Hair follicular keratinocyte (primary cell): ENCODE data around the genes POM121, ABHD11, CLDN3 and ELN.

DNA sequence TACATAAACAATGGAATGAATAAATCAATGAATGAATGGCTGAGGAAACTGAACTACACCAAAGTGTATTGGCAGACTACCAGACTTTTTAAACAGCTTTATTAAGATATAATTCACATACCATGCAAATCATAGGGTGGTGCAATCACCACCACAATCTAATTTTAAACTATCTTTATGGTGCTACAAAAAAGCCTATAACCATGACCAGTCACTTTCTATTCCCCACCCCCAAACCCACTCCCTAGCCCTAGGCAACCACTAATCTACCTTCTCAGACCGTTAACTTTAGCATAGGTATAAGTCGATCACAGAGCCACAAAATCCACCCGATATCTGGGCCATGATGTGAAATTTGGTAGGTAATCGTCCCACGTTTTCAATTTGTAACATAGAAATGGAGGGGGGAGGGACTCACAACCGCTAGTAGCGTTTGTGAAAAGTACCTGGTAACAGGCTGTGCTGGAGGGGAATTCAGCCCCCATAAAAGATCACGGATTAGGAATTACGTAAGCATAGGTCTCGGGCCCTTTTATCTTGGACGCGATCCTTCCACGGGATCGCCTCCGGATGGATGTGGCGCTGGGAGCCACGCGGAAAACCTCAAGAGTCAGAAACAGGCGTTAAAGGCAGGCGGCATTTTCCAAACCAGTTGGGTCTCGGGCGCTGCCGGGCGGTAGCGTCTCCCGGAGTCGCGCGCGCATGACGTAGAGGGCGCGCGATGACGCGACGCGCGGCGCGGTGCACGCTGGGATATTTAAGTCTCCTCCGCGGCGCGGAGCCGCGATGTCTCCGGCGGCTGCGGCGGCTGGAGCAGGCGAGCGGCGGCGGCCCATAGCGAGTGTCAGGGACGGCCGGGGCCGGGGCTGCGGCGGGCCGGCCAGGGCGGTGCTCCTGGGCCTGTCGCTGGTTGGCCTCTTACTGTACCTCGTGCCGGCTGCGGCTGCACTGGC is at the start of gene POM121:
POM121 (plus strand) TSS at position 760 of the 953 bp plus-strand sequence.
- RAMPAGE, long total RNA, result no peak

DNA sequence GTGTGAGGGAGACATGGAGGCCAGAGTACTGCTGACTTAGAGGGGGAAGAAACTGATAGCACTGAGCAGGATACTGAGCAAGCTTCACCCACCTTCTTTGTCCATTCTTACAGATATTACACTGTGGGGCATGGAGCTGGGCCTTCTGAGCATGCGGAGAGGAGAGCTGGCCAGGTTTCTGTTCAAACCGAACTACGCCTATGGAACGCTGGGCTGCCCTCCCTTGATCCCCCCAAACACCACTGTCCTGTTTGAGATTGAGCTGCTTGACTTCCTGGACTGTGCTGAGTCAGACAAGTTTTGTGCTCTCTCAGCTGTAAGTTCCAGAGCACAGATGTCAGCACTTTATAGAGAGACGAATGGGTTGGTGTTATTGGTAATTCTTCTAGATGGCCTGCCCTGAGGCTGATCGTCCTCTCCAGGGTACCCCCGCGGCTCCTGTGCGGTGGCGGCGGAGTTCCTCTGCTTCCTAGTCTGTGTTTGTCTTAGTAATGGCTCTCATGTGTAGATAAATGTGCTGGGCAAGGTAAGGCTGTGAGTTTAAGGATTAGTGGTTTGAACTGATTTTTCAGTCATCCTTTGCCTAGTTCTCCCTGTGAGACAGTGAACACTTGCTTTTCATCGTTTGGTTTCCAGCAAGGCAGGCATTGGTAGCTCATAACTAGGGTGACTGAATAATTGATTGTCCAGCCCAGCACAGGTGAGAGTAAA is 2.2 kb downstream of the FKBP6 start:
- RAMPAGE, long total RNA, result no peak

DNA sequence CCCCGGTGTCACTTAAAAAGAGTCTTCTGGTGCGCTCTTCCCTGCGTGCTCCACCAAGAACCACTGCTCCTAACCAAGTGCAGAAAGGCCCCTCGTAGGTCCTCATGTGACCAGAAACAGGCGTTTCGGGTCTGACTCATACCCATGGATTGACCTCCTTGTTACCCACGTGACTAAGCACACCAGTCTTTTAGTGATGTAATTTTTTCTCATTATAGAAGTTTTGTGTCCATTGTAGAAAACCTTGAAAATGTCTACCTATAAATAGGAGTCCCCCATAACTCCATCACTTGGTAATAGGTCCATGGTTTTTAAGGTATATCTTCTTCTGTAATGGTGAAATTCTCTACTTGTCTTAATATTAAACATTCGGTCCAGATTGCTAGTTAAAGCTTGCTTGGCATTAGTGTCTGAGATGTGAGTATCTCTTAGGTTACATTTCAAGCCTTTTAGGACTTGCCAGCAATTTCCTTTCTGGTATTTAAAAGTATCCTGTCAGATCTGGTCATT is 14.1 kb downstream of the FKBP6 start:
- RAMPAGE, long total RNA, result no peak

DNA sequence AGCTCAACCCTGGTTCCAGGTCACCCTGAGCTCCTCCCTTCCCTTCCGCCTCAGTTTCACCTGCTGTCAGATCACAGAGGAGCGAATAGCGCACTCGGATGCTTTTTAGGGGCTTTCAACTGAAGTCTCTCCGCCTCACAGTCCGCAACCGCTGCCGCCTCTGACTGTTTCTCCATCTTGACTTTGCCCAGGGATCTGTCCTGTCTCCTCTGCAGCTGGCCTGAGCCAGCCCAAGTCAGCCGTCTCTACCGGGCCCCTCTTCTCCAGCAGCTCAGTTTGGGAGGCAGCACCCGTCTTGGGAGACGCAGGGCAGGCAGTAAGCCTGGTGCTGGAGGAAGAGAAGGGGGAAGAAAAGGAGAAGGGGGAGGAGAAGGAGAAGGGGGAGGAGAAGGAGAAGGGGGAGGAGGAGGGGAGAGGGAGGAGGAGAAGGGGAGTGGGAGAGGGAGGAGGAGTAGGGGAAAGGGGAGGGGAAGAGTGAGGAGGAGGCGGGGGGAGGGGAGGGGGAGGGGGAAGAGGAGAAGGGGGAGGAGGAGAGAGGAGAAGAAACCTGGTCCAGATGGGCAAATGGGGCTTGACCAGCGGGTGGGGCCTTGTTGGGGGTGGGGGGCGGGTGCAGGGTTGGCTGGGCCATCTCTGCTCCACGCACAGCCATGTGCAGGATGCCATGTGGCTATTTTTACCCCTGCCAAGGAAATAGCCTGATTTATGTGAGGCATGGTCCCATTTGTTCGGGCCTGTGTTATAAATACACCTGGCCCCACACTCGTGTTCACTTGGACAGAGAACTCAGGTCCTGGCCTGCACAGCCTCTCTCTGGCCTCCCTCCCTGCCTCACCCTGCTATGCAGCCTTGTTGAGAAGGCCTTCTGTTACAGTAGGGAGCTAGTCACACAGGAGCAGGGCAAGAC is 35.9 kb upstream of the FZD9 start:
- RAMPAGE, long total RNA, result no peak

GRCh38 chr7:73399175-73399803 is 34.3 kb upstream of the FZD9 start:
- RAMPAGE, long total RNA, result no peak

- RAMPAGE, long total RNA, result no peak
Observed at GRCh38 chr7:73508226-73508703, 13.8 kb downstream of the BAZ1B start.

DNA sequence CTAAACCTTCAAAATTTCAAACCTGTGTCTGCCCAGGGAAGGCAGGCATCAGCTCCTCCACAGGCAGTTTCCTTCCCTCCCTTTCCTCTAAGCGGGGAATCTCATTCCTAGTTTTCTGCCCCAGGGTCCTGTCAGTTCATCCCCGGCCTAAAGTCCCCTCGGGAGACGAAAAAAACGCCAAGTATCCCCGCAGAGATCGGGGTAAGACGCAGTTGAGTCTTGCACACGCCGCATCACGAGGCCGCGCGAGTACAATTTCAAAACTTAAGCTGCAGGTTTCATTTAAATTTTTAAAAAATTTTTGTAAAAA is 998 bp downstream of the BAZ1B start:
- RAMPAGE, long total RNA, result no peak

DNA sequence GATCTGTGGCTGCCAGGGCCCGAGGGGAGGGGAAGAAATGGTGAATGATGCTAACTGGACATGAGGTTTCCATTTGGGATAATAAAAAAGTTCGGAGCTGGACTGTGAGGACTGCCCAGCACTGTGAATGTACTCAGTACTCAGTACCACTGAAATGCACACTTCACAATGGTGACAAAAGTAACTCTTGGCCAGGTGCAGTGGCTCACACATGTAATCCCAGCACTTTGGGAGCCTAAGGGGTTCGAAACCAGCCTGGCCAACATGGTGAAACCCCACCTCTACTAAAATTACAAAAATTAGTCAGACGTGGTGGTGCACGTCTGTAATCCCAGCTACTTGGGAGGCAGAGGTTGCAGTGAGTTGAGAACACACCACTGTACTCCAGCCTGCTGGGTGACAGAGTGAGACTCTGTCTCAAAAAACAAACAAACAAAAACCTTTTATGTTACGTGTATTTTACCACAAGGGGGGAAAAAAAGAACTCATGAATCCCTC is 13.1 kb upstream of the BAZ1B start:
- RAMPAGE, long total RNA, result no peak

GRCh38 chr7:73572740-73573411 is 5.5 kb downstream of the TBL2 start:
- RAMPAGE, long total RNA, result no peak

DNA sequence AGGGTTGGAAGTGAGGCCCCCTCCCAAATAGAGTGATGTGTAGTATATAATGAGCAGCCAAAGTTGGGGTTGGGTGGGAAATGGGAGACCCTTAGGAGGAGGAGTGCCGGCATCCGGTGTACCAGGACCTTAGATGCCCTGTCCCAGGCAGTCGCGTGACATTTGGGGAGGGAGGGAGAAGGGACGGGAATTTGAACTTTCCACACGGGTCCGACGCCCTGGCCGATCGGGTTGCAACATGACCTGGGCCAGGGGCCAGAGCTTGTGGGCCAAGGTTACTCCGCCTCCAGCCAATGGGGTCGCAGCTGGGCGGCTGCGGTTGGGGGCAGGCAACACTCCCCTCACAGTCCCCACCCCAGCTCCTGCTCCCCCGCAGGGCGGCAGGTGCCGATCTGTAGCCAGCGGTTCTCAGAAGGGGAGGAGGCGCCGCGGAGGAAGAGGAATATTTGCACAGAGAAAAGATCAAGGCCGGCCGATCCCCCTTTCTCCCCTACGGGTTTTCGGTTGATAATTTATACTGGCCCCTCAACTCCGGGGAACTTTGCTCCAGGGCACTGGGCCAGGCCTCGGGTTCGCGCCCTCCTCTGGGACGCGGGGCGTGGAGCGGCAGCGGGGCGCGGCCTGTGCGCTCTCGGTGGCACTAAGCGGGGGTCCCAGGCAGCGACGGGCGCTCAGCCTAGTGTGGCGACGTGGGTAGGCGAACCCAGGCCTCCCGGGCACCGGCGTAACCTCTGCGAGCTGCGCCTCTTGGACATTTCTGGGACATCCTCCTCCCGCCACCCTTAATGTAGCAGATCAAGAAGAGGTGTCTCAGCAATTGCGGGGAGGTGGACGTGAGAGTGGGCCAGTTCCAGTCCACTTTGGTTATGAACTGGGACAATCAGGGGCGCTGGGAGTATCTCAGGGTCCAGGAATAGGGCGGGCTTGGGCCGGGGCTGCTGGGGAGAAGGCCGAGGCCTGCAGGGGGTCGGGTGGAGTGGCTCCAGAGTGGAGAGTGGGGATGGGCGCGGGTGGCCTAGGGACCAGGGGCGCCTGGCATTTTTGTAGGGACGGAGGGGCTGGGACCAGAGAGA is 1.2 kb downstream of the MLXIPL start:
- RAMPAGE, long total RNA, result no peak

- RAMPAGE, long total RNA, result no peak
Observed at GRCh38 chr7:73737812-73738897, at the start of gene ABHD11. Gene ABHD11 (minus strand): TSS chr7:73738802.

DNA sequence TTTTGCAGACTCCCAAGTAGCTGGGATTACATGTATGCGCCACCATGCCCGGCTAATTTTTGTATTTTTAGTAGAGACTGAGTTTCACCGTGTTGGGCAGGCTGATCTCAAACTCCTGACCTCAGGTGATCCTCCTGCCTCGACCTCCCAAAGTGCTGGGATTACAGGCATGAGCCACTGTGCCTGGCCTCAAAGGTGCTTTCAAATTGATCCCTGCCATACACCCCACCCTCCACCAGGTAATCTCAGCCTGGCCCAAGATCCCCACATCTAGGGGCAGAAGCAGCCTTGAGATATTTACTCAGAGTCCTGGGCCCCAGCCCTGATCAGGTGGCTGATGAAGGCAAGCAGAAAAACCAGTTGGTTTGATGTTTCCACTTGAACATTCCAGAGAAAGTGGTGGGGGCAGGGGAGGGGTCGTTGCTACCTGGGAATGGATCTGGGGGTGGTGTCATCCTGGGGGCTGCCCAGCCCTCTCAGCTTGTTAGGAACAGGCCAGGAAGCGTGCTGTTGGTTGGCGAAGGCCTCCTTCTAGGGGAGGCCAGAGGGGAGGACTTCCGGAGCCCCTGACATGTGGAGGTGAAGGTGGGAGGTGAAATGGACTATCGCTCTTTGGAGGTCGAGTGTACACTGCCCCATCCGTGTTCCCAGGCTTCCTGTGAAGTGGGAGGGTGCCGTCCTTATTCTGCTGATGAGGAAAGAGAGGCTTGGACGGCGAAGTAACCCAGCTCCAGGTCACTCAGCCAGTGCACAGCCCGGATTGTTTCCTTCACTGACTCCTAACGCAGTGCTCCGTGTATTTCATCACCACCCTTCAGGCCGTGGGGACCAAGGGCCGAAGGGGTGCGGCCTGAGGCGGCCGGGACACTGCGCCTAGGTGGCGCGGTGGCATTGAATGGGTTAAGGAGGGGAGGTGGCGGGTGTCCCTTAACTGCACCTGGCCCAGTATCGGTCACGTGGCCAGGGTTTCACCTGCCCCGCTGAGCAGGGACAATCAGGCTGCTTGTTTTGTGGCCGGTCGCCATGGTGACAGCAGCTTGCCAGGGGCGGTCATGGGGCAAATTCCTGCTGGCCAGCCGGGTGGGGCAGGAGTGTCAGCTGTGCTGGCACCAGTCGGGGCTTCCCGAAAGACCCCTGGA is 3.9 kb upstream of the ABHD11 start:
- RAMPAGE, long total RNA, result no peak

GRCh38 chr7:73766660-73767350 is 3.3 kb downstream of the CLDN3 start:
- RAMPAGE, long total RNA, result no peak

DNA sequence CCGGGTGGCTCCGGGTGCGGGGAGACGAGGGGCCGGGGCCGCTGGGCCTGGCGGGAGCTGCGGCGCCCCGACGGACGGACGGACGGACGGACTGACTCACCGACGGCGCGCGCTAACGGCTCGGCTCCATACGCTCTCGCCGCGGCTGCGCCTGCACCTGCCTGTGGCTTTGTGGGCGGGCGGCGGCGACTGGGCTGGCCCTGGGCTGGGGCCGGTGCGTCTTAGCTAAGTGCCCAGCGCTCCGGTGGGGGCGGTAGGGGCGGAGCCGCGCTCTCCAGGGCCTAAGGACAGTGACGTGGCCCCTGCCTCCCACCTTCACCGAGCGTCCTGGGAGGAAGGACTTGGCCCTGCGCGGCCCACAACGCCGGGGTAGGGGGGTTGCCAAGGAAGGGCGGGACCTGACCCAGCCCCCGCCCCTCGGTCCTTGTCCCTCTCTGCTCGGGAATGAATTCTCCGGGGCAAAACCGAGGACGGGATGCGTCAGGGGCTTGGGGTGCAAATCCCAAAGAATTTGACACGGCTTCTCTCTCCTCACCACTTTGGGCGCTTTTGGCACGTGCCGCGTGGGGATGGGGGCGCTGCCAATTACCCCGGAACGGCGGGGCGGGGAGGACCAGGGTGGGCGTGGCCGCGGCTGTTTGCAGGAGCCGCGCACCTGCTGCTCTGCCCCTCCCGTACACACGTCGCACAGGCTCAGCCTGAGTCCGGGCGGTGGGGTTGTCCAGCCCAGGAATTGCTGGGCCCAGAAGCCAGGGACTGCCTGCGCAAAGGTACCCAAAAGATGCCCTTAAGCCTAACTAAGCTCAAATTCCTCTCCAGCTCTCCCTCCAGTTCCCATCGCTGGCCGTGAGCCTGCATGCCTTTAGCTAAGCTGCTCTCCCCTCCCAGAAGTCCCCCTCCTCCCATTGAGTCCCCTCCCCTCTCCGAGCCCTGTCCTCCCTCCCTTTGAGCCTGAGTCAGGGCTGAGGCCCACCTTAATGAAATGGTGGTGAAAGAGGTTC is at the start of gene CLDN3:
CLDN3 (minus strand) TSS at position 196 of the 1,001 bp plus-strand sequence.
- RAMPAGE, long total RNA, result no peak

DNA sequence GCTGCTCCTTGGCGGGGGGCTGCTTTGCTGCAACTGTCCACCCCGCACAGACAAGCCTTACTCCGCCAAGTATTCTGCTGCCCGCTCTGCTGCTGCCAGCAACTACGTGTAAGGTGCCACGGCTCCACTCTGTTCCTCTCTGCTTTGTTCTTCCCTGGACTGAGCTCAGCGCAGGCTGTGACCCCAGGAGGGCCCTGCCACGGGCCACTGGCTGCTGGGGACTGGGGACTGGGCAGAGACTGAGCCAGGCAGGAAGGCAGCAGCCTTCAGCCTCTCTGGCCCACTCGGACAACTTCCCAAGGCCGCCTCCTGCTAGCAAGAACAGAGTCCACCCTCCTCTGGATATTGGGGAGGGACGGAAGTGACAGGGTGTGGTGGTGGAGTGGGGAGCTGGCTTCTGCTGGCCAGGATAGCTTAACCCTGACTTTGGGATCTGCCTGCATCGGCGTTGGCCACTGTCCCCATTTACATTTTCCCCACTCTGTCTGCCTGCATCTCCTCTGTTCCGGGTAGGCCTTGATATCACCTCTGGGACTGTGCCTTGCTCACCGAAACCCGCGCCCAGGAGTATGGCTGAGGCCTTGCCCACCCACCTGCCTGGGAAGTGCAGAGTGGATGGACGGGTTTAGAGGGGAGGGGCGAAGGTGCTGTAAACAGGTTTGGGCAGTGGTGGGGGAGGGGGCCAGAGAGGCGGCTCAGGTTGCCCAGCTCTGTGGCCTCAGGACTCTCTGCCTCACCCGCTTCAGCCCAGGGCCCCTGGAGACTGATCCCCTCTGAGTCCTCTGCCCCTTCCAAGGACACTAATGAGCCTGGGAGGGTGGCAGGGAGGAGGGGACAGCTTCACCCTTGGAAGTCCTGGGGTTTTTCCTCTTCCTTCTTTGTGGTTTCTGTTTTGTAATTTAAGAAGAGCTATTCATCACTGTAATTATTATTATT is 1.2 kb downstream of the CLDN4 start:
- RAMPAGE, long total RNA, result no peak

GRCh38 chr7:73851368-73852059 is 9.2 kb upstream of the METTL27 start:
- RAMPAGE, long total RNA, result no peak

- RAMPAGE, long total RNA, result no peak
Observed at GRCh38 chr7:73984669-73985235, 43.2 kb upstream of the ELN start.

- RAMPAGE, long total RNA, result no peak
Observed at GRCh38 chr7:74026540-74027206, 1.3 kb upstream of the ELN start.

DNA sequence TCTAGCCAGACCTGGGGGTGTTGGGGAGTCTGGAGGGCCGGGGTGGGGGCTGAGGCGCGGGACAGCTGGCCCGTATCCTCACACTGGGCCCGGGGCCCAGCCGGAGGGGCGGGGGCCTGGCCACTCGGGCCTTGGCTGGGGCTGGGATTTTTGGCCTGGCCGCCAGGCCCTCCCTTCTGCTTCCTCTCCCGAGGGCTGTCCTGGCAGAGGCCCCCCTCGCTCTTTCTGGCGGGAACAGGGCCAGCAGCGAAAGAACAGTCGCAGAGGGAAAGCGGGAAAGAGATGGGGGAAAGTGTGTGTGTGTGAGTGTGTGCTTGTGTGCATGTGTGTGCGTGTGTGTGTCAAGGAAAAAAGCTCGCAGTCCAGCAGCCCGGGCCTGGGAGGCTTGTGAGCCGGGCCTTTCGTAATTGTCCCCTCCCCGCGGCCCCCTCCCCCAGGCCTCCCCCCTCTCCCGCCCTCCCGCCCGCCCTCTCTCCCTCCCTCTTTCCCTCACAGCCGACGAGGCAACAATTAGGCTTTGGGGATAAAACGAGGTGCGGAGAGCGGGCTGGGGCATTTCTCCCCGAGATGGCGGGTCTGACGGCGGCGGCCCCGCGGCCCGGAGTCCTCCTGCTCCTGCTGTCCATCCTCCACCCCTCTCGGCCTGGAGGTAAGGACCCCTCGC is at the start of gene ELN:
ELN (plus strand) TSS at position 553 of the 664 bp plus-strand sequence.
- RAMPAGE, long total RNA, result no peak

- RAMPAGE, long total RNA, result no peak
Observed at GRCh38 chr7:74032922-74033995, 5.3 kb downstream of the ELN start.